Diencephalon (tissue), 2 donors: Measurements from ENCODE around the genes COMP, HAPLN4 and TSSK6.

DNA sequence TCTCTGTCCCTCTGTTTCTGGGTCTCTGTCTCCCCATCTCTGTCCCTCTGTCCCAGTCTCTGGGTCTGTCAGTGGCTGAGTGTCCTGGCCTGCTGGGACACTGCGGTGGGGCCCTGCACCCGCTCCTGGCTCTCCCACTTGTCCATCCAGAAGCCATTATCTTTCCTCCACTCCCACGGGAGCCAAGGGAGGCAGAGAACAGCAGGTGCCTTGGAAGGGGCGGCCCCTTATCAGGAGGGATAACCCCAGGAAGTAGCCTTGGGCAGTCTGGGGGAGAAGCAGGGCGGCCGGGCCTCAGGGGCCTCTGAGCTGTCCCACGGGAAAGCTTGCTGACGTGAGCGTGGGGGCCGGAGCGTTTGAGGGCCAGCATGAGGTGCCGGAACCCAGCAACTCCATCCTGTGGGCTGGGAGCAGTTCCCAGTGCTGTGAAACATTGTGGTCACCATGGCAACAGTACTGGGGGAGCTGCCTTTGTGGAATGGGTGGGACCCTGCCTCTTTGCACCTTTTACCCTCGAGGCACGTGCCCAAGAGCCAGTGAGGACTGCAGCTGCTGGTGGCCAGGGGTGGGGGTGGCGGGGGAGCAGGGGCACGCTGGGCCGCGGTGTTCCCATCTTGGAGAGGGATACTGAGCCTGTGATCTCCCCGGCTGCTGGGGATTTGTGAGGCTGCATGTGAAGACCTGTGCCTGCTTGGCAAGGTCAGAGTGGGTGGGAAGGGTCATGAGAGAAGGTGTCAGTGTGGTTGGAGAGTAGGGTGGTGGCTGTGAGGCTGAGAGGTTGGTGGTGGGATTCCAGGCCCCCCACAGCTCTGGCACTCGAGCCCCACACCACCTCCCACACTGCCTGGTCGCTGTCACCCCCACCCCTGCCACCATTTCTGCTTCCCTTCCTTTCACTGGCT lies 21.0 kb downstream of the KLHL26 start:
- RAMPAGE, long total RNA, result no peak

GRCh38 chr19:18711439-18711823 lies 28.0 kb downstream of the CRTC1 start:
- RAMPAGE, long total RNA, result no peak

DNA sequence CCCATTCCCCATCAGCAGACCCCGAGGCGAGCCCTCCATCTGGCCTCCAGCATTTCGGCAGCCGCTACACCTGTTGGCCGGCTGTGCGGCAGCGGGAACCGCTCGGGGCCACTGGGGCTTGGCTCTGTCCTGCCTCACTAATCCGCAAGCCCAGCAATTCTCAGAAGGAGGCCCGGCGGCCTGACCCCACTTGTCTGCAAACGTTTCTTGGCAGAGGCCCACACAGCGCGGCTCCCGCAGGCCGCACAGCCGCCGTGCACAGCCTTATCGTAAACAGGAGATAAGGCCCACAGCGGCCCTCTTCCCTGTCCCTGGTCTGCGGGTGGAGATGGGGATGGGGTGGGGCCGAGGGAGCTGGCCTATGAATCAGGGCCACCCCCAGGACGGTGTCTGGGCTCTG lies 47.9 kb downstream of the COMP start:
- RAMPAGE, long total RNA, result no peak

GRCh38 chr19:18790945-18791694 lies at the start of gene COMP:
Gene COMP (minus strand): TSS chr19:18791305.
- RAMPAGE, long total RNA, result no peak

- RAMPAGE, long total RNA, result no peak
Observed at GRCh38 chr19:18833751-18835050, 2.4 kb downstream of the UPF1 start.

GRCh38 chr19:18966355-18966633 lies 25.3 kb upstream of the HOMER3 start:
- RAMPAGE, long total RNA, result no peak

DNA sequence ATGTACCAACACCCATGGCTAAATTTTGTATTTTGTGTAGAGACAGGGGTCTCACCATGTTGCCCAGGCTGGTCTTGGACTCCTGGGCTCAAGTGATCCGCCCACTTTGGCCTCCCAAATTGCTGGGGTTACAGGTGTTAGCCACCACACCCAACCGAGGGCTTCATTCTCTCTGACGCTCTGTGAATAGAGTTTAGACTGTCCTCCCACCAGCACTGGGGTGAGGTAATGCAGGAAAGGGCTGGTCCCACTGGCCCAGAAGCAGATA lies 31.8 kb upstream of the HOMER3 start:
- RAMPAGE, long total RNA, result no peak

GRCh38 chr19:19067681-19068074 lies 3.9 kb downstream of the SLC25A42 start:
- RAMPAGE, long total RNA, result no peak

DNA sequence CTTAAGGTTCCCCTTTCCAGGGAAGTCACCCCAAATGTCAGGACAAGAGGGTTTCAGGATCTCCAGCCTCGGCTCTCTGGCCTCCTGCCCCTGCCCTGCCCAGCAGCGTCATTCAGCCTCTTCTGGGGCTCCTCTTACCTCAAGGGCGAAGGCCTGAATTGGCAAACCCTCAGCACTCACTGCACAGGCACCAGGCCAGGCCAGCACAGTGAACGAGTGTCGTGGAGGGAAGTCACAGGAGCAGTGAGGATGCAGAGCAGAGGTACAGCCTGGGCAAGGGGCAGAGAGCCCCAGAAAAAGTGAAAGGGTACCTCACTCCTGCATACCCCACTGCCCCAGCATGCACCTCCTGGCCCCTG lies 19.6 kb downstream of the SLC25A42 start:
- RAMPAGE, long total RNA, result no peak

- RAMPAGE, long total RNA, result no peak
Observed at GRCh38 chr19:19098633-19099144, 34.9 kb downstream of the SLC25A42 start.

DNA sequence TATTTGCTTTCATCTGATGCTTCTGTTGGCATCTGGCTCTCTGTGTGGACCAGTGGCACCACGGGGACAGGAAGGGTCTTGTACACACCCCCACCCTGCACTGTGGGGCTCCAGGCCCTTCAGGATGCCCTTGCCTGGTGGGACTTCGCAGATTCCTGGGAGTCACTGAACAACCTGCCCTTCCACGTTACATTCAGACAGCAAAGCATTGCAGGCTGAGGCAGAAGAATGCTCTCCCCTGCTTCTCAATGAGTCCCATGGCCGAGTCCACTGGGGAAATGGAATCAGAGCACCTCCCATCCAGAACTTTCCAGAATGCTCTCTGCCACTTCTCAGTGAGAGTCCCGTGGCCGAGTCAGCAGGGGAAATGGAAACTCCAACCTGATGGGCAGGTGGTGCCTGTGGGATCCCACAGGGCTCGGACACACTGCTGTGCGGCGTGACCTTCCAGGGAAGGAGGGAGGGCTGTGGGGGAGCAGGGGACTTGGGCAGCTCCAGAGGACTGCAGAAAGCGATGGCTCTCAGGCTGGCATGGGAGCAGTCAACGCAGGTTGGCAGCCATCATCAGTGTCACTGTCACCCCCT lies 37.0 kb downstream of the SLC25A42 start:
- RAMPAGE, long total RNA, result no peak

DNA sequence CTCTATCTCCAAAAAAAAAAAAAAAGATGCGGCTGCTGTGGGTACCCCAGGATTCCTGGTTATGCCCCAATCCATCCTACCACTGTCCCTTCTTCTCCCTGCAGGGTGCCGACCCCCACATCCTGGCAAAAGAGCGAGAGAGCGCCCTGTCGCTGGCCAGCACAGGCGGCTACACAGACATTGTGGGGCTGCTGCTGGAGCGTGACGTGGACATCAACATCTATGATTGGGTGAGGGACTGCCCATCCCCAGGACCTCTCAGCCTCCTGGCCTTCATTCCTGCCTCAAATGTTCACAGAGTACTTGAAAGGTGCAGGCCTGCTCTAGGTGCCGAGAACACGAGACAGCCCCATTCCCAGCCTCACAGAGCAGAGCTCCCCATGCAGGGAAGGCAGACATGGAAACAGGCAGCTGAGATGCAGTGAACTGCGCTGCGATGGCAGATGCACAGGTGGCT lies 5.2 kb downstream of the NR2C2AP start:
- RAMPAGE, long total RNA, result no peak

GRCh38 chr19:19202393-19202795 lies 820 bp downstream of the NR2C2AP start:
- RAMPAGE, long total RNA, result no peak

- RAMPAGE, long total RNA, result no peak
Observed at GRCh38 chr19:19262652-19263198, at the start of gene HAPLN4. Gene HAPLN4 (minus strand): TSS chr19:19262804.

DNA sequence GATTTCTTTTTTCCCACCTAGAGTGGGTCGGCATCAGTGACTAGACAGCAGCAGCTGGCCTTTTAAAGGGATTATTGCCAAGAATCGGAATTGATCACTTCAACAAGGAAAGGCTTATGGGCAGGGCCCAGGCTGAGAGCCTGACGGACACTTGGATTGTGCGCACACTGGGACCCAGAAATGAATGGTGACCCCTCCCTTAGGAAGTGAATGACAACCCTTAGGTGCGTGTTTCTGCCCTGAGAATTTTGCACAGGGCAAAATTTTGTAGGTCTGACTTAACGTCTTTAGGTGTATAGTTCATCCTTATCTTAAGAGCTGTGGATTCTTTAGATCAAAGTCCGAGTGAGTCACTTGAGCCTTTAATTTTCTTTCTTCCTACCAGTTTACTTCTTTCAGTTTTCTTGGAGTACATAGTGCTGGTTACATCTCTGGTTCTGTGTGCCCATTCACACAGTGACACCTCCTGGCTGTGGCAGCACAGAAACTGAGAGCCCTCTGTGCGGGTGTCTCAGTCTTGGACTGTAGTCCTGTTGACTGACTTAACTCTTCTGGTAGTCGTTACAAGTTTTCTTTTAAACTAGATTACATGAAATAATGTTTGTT lies 1.3 kb downstream of the GATAD2A start:
- RAMPAGE, long total RNA, result no peak

- RAMPAGE, long total RNA, result no peak
Observed at GRCh38 chr19:19411502-19412179, 6.2 kb downstream of the GATAD2A start.

- RAMPAGE, long total RNA, result no peak
Observed at GRCh38 chr19:19467782-19468779, 47.3 kb downstream of the TSSK6 start.

- RAMPAGE, long total RNA, result no peak
Observed at GRCh38 chr19:19495615-19496278, 19.6 kb downstream of the TSSK6 start.

DNA sequence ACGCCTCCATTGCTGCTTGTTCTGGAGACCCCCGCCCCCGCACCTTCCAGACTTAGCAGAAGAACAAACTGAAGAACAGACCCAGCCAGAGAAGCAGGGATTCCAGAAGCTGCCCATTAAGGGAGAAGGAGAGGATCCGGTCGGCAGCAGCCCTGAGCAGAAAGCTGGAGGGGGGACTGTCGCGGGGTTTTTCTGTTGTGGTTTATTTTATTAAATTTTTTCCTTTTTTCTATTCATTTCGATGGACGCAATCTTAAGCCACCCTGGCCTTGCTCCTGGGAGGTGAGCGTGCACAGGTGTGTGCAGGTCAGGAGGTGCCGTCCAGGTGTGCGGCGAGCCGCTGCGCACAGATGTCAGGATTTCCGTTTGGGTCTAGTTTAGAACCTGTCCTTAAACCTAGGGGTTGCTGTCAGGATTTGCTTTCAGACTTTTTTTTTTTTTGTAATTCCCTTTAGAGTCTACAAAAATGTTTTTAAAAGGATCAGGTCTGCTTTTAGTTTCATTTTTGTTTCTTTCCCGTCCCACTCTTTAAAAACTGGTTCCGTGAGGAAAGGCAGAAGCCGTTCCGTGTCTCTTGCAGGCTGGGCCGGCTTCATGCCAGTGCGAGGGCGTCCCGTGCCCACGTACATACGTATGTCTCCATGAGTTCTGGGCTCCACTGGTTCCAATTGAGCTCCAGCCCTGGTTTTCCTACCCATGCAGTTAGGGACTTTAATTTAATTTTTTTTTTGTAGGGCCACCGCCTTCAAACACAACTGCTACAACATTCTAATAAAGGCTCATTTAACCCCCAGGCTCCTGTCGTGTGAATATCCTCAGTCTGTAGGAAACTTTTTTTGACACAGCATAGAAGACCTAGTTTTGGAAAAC lies 8.9 kb downstream of the TSSK6 start:
- RAMPAGE, long total RNA, result no peak

DNA sequence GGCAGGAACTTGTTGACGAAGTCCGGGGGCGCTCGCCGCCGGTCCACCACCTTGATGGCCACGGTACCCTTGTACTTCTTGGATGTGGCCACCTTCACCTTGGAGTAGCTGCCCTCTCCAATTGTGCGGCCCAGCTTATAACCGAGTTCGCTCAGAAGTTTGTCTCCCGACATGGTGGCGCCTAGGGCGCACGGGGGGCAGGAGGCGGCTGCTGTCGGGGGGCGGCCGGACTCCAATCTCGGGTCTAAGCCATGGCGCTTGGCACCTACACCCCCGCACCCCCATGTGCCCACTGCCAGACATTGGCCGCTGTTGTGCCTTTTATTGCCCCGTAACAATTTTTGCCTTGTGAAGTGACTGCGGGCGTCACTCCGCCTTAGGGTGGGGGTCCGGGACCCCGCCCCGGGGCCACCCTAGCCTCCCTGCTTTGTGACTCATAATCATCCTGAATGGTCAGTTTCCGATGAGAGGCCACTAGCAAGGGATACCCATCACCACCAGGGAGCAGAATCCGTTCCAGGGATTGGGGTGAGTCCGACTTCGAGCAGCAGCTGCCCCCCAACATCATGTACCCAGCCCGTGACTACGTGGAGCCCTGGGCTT lies at the start of gene TSSK6:
TSS of gene TSSK6 (minus strand) at position 294 of the 603 bp plus-strand sequence.
- RAMPAGE, long total RNA, result no peak